HTERT-HM (cell line): Measurements from ENCODE around the genes PALD1, SGPL1, UNC5B and CDH23.

DNA sequence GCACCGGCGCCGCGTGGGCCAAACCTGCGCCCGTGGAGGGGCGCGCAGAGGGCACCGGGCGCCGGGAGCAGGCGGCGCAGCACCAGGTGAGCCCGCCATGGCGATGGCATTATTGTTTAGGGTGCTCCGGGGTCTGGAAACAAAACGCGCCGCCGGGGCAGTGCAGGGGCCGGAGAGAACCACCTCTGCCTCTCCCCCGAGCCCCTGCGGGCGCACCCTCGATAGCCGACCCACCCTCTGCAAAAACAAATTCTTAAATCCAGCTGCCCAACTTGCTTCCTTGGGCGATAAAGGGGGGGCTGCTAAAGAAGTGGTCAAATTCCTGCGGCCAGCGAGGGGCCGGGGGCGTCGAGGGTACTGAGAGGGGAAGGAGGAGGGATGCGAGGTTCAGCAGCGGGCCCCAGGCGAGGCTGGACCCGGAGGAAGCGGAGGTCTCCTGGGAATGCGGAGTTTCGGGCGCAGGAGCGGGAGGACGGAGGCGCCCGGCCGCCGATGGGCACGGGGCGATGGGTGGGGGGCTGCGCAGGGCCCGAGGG, 337 bp downstream of the MACROH2A2 start:
- RRBS = 3% methylated on average over 35 of the region's 50 CpGs

DNA sequence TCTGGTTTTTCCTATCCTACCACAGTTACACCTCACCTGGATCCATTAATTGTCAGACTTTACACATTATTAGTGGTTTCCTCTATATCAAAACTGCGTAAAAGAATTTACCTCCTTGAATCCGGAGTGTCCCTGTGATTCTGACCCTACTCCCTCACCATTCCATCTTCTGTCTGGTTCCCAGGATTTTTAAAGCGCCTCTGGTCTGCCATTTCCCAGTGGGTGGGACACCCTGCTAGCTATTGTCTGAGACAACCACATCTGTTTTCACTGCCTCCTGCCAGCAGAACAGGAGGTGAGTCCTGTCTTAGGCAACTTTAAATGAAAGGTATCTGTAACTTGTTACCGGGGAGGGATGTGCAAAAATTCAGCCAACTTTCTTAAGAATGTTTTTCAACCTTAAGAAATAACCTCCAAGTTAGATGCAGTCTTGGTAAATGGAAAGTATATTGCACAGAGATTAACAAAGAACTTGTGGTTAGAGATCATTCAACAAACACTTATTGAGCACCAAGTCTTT, 2.3 kb downstream of the MACROH2A2 start:
- RRBS = no CpG with 5 or more reads among the region's 4 CpGs

DNA sequence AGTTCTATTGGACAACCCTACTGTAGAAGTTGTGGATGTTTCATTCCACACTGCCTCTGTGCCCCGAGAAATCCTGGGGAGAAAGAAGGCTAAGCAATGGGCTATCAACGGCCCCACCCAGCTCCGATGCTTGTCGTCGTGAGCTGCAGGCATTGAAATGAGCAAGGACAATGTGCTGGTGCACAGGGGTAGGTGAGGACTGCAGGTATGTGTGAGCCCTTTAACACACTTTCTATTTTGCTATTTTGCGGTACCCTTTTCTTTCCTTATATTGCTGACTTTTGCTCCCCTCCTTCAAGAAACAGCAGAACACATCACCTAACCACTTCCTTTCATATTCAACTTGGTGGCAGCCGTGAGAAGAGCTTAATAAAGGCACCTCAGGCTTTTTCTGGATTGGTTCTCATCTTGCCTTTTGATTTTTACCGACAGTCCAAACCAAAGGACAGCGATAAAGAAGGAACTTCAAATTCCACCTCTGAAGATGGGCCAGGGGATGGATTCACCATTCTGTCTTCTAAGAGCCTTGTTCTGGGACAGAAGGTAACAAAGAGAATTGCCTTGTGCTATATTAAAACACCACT, 39.2 kb downstream of the AIFM2 start:
- RRBS = no CpG with 5 or more reads among the region's 9 CpGs

DNA sequence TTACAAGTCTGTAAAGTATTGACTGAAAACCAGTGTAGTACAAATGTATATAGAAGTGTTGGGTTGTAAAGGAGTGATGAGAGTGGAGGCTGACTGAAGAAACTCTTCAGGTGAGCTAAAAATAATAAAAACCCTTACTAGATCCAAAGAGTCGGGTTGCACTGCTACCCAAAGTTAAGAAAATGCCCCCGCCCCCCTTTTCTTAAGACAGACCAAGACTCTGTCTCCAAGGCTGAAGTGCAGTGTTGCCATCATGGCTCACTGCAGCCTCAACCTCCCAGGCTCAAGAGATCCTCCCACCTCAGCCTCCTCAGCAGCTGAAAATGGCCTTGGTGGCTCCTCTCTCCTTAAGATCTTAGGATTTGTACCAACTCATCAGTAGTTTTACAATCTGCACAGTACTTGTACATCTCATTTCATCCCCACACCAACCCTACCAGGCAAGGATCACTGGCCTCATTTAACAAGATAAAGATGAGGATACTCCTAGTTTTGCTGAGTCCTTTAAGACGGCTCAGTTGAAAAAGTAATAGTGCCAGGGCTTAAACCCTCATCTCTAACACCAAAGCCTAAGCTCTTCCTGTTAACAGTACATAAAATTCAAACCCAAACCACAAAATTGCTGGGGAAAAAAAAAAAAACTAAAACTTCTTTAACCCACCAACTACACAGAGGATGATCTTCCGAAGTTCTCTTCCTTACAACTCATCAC, 1.5 kb downstream of the SAR1A start:
- RRBS = no CpG with 5 or more reads among the region's 4 CpGs

GRCh38 chr10:70173831-70174717, 3.8 kb upstream of the SAR1A start:
- RRBS = no CpG with 5 or more reads among the region's 7 CpGs

DNA sequence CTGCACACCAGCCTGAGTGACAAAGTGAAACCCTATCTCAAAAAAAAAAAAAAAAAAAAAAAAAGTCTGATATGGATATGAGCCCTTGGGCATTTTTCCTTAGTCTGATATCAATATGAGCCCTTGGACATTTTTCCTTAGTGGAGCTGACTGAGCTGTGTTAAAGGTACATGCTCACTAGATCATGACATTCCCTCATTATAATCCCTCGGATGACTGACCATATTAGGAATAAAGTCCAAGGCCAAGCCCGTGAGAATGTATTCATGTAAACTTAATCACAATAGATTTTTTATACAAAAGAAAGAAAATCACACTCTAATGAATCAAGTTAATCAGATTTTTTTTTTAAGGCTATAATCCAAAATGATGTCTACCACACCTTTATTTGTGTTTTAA, 5.6 kb downstream of the PPA1 start:
- RRBS = no CpG with 5 or more reads among the region's 2 CpGs

DNA sequence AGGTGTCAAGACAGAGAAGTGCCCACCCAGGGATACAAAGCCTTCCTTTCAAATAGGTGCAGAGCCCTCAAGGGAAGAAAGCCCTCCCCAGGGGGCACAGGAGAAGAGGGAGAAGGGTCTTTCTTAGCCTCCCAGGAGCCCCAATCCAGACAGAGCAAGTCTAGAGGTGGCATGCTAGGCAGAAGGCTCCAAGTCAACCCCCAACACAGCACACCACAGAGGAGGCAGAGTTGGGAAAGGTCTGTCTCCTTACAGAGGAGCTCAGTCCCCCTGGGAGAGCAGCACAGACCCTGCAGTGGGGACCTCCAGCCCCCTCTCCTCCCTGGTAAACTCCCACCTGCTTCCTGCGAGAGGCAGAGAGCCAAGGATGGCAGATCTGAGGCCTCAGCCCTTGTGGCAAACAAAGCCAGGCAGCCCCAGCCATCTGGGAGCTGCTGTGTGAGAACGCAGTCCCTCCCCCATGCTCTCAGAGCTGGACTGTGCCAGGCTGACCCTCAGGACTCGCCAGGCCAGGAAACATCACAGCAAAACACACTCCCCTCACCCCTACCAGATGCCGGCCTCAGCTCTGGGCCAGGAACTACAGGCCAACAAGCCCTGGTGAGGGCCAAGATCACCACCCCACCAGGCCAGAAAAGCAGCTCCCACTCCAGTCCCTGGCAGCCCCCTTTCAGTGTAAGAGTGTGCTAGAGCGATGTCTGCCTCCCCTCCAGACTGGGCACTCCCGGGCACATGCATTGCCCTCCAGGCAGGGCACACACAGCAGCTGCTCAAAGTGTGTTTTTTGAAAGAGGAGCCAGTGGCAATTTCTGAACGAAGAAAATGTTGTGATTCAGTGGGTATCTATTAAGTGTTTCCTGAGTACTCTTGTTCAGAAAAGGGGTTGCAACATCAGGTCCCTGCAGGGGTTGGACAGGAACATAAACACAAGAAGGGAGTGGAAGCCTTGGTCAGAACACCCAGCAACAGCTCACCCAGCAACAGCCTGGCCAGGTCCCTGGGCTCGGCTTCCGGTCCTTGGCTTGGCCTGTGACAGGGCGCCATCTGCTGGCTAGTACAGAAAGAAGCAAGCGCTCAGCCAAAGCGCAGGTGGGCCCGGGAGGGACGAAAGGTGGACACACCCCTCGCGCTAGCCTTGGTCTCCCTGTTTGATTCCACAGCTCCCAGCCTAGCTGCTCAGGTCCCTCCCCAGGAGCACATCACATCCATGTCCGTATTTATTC, 18.4 kb downstream of the LRRC20 start:
- RRBS = 1% methylated on average over 5 of the region's 17 CpGs

DNA sequence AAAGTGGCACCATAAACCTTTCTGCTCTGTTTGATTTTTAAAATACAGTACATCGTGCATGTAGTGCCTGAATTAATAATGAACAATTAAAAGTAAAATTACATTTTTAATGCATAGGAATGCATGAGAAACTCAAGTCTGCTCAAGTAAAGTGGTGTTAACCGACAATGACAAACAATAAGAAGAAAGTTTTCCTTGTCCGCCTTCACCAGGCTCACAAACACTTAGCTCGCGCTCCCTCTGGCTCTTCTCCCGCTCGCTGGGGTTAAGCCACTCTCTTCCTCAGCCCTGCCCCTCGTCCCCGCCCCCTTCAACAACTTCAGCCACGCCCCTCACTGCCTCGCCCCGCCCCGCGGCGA, 234 bp upstream of the EIF4EBP2 start:
- RRBS = no CpG with 5 or more reads among the region's 15 CpGs

GRCh38 chr10:70427635-70428227, 13.8 kb downstream of the NODAL start:
- RRBS = no CpG with 5 or more reads among the region's 3 CpGs

- RRBS = no CpG with 5 or more reads among the region's 8 CpGs
These were observed 4.4 kb upstream of the NODAL start for GRCh38 chr10:70445601-70446532.

DNA sequence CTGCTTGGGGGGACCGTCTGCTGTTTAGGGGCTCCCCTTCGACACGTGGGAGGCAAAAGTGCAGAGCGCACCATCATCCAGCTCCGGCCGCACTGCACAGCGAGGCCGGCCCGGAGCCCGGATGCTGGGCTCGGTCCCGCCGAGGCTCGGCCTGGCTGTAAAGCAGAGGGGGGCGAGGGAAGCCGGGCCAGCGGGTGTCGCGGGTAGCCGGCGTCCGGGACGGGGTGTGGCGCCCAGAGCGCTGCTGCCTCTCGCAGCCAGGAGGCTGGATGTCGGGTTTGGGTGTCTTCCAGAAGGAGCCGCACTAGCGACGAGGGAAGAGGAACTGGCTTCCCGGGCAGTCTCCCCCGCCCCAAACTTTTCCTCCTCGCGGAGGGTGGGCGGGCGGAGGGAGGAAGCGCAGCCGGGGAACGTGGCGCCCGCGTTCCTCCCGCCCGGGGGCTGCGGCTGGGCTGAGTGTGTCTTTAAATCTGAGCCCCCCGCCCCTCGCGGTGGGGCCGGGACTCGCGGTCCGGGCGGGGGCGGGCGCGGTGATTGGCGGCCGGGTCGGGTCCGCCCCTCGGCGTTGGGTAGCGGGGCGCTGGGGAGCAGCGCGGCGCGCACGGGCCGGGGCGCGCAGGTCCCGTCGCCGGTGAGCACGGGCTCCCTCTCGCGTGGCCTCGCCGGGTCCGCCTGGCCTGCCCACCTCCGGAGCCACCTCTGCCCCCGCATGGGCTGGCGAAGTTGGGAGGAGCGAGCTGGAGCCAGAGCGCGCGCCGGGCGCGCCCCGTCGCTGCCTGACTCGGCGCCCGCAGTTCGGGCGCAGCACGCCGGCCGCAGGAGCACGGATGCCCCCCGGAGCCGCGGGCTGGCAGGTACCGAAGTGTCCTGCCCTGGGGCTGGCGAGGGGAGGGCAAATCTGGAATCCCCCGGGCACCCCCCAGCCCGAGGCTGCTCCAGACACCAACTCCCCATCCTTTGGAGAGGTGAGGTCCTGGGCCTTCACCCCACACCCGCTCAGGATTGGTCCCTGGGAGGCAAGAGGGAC, at the start of gene PALD1:
PALD1 (plus strand) TSS at position 562 of the 1,027 bp plus-strand sequence.
- RRBS = 5% methylated on average over 69 of the region's 110 CpGs

- RRBS = no CpG with 5 or more reads among the region's 7 CpGs
These were observed 3.6 kb downstream of the PALD1 start for GRCh38 chr10:70482116-70482618.

- RRBS = 70% methylated on average over 5 of the region's 22 CpGs
These were observed 16.4 kb downstream of the PALD1 start for GRCh38 chr10:70494649-70495642.

DNA sequence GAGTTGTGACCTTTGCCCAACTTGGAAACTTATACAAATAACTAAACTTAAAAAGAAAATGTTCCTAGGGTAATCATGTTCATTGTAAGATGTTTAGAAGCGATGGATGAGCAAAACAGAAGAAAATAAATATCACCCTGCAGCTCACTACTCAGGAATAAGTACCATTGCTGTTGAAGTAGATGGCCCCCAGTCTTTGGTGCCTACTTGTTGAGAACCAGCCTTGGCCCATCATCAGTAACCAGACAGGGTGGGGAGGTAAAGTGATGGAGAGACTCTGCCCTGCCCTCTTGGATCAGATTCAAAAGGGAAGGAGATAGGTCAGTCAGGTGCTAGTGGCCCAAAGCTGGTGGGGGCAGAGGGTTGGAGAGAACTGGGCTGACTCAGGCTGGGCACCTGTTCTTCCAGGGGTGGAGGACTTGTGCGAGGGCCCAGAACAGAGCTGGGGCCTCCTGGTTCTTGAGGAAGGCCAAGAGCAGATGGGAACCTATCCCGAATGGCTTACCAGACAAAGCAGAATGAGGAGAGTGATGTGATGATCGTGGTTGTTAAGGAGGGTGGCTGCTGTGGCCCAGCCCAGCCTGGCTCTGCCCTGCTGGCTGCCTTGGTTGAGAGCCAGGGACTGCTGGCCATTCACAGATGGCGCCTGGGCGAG, 36.4 kb downstream of the PALD1 start:
- RRBS = no CpG with 5 or more reads among the region's 6 CpGs

DNA sequence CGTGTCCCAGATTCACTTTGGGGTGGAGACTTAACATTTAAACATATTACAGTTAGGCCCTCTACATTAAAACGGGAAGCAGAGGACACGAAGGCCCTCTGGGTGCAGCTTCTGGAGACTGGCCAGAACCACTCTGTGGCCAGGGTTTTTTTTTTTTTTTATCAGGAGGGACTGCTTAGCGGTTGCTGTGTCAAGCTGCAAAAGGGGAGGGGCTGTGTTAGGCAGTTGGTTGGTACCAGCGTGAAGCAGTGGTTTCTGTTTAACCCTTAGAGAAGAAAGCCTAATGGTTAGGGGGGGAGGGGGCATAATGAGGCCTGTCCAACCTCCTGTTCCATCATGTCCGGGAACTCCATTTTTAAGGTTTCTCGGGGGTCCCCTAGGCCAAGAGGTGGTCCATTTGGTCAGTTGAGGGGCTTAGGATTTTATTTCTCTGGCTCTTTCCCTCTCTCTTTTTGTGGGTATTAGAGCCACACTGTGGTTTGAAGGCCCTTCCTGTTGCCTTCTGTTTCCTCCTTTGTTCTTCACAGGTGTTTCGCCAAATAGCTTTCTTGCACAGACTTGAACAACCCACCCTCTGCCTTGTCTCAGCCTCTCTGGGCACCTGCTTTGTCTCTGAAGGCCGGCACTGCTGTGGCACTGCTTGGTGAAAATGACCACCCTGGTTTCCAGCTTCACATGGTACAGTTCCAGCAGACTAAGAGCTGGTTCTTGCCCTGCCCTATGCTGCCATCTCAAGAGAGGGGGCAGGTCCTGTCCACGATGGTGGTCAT, 26.4 kb downstream of the PRF1 start:
- RRBS = no CpG with 5 or more reads among the region's 10 CpGs

GRCh38 chr10:70603182-70604161, 931 bp upstream of the PRF1 start:
- RRBS = no CpG with 5 or more reads among the region's 18 CpGs

GRCh38 chr10:70815554-70816161, at the start of gene SGPL1:
Gene SGPL1 (plus strand): TSS chr10:70815948.
- RRBS = 3% methylated on average over 23 of the region's 51 CpGs

DNA sequence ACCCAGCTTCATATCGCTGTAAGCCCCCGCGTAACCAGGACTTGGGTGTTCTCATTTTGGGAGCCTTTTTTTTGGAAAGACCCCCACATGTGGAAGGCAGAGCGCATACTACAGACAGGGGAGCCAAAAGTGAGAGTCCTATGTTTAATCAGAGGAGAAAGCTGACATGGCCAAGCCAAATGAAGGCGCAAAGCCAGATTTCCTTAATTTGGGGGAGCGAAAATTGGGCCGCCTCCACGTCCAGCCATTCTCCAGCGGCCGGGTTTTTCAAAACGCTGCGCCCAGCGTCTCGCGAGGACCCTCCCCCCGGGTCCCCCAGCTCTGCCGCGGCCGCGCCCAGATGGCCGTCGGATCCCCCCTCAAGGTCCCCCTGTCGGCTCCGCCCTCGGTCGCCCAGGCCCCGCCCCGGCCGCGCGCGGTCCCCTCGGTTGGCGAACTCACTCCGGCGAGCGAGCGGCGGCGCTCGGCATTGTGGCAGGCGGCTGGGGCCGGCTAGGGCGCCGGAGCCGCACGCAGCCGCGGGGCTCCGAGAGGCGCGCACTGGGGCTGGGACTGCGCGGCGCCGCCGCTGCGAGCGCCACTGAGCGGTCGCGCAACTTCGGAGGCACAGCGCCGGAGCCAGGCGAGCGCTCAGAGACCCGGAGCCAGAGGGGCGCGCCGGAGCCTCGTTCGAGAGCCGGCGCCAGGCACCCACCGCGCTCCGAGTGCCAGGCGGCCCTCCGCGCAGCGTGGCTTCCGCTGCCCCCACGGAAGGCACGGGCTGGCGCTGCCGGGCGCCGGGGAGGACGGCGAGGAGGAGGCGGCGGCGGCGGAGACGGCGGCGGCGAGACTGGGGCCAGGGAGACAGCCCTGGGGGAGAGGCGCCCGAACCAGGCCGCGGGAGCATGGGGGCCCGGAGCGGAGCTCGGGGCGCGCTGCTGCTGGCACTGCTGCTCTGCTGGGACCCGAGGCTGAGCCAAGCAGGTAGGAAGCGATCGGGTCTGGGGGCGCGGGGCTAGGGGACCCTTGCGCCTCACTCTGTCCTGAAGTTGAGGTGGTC, at the start of gene UNC5B:
UNC5B (plus strand) TSS at position 469 of the 1,039 bp plus-strand sequence.
- RRBS = 1% methylated on average over 67 of the region's 114 CpGs

GRCh38 chr10:71359307-71359877, 37.3 kb upstream of the CDH23 start:
- RRBS = no CpG with 5 or more reads among the region's 11 CpGs

DNA sequence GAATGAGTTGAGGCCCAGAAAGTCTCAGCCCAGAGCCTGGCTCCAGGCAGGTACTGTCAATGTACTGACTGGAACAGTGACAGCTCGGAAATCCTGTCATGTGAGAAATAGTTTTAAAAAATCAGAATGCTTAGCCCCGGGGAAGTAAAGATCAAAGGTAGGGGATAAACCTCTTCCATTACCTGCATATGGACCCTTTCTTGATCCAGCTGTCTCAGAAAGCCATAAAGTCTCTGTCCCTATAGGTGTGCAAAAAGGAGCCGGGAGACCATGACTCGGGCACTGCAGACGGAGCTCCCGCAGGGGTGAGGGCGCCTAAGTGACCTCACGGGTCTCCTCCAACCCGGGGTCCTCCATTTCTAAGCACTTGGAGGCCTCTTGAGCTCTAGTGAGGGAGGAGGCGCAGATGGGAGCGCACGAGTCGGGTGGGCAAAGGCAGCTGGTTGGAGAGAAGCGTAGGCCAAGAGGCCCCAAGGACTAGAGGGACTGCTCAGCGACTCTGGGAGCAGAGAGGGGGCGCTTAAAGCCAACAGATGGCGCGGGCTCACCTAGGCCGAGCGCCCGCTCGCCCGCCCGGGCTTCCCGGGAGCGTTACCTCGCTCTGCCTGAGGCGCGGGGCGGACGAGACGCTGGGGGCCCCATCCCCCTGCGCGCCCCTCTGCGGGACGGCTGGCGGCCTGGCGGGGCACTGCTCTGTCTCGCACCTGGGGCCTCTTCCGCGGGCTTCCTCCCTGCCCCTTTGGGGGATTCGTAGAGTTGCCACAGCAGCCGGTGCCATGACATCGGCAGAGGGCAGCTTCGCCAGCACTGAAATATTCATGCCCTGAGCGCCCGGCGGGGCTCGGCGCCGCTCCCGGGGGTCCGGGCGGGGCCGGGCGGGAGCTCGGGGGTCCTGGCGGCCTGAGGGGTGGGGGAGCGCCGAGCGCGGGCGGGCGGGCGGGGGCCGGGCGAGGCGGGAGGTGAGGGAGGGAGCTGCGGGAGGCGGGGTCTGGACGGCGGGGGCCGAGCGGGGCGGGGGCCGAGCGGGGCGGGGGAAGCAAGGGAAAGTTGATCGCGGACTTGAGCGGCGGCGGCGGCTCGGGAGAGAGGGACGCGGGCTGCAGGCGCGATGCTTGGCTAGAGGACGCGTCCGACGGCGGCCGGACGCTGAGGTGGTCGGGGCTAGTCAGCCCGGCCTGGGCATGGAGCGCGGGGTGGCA, at the start of gene CDH23:
CDH23 (plus strand) TSS at position 1,050 of the 1,199 bp plus-strand sequence.
- RRBS = 8% methylated on average over 23 of the region's 100 CpGs